Choroid plexus epithelial cell (primary cell): ENCODE measurements around a stretch of chr1.

DNA sequence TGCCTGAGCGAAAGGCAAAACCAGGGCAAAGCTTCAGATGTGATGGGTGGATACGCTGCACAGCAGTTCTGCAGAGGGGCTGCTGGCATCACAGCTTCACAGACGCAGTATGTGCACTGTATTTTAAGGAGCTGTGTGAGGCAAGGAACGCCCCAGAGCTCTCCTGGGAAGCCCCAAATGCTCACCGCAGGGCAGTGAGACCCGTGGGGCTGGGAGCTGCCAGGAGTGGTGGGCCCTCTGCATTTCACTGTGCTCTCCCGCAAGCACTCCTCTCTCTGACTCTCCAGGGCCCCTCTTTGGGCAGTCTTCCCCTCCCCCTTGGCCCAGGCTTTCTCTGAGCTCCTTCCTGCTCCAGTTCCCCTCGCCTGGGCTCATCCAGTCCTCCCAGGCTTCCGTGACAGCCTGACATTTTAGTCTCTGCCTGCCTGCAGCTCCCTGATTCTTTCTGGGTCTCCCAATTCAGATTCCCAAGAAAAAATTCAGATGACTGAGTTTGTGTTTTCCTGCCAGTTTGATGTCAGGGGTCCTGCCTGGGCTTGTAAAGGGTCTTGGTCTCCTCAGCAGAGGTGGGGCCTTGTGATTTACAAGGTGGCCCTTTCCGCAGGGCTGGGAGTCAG lies 2.2 kb upstream of the CA6 start:
- RRBS: no CpG with 5 or more reads among the region's 10 CpGs

- RRBS: no CpG with 5 or more reads among the region's 9 CpGs
Measured at GRCh38 chr1:8987748-8988207, 38.4 kb downstream of the SLC2A7 start.

- RRBS: no CpG with 5 or more reads among the region's 16 CpGs
Measured at GRCh38 chr1:9001992-9002547, 24.2 kb downstream of the SLC2A7 start.

GRCh38 chr1:9130122-9130464 lies 1.2 kb upstream of the GPR157 start:
- RRBS: no CpG with 5 or more reads among the region's 6 CpGs

- RRBS: no CpG with 5 or more reads among the region's 12 CpGs
Measured at GRCh38 chr1:9142964-9143676, 14.2 kb upstream of the GPR157 start.

- RRBS: no CpG with 5 or more reads among the region's 10 CpGs
Measured at GRCh38 chr1:9149620-9150335, 20.9 kb upstream of the GPR157 start.

DNA sequence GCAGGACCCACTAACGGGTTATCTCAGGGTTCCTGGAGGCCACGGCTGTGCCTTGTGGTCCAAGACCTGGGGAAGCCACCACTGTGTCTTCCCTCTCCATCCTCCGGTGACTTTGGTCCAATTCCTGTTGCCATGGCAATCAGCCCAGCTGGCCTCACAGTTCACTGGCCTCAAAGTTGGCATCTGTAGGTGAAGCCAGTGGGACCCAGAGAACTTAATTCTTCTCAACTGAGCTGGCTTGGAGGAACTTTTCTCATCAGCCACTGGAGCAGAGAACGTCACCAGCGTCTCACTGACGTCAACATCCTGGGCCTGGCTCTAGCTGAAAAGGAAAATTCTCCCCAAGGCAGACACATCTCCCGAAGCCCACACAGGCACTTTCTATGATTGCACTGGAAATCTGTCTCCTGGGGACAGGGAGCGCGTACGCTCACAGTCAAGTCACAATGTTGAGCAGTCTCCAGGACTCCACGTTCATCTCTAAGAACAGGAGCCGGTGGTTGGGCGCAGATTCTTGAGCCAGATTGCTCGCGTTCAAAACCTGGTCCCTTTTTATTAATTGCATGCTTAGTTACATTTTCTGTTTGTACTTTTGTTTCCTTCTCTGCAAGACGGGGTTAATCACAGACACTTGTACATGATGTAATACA lies 22.0 kb upstream of the GPR157 start:
- RRBS: no CpG with 5 or more reads among the region's 16 CpGs

DNA sequence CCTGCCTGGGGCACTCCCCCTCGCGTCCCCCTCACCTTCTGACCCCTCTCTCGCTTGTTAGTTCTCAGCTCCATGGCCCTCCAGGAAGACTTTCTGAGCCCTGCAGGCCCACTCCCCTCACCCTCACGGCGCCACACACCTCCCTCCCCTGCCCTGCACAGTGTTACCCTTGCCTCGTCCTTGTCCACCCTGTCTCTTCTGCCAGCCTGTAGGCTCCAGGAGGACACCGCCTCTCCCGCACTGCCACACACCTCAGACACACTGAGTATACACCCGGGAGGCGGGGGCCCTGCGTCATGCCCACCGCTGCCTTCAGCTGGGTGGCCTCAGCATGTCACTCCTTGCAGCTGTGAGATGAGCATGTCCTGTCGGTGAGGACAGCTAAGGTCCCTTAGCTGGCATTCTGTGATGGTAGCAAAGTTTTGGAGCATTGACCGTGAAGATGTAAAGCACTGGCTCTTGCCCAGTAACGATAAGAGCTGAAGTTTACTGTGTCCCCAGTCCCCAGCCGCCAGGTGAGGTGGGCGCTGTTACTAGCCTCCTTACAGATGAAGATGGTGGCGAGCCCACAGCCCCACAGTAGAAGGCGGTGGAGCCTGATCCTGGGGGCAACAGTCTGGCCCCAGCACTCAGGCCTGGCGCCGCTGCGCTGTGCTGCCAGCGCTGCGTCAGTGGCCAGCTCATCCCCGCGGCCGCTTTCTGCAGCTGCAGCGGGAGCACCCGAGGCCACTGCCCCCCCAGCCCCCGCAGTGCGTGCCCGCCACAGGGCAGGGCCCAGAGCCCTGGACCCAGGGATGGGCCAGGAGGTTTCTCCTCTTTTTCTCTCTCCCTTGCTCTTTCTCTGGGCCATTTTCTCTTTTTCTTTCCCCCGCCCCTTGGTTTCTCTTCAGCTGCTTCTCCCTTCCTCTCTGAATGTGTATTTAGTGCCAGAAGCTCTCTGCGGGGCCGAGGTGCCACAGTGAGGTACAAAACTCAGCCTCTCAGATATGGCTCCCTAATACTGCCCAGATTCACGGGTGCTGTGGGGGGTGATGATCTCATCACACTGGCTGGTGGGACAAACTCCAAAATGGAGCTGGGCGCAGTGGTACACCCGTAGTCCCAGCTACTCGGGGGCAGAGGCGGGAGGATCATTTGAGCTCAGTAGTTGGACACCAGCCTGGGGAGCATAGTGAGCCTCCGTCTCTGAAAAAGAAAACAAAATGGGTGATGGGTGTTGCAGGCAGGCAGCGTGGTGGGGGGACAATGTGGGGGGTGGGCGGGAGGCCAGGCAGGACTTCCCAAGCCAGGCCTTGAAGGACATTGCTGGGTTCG lies 13.3 kb downstream of the H6PD start:
- RRBS: no CpG with 5 or more reads among the region's 44 CpGs

- RRBS: no CpG with 5 or more reads among the region's 10 CpGs
Measured at GRCh38 chr1:9248759-9249191, 14.2 kb downstream of the H6PD start.

- RRBS: 38% methylated on average over 3 of the region's 16 CpGs
Measured at GRCh38 chr1:9251320-9252217, 17.0 kb downstream of the H6PD start.

DNA sequence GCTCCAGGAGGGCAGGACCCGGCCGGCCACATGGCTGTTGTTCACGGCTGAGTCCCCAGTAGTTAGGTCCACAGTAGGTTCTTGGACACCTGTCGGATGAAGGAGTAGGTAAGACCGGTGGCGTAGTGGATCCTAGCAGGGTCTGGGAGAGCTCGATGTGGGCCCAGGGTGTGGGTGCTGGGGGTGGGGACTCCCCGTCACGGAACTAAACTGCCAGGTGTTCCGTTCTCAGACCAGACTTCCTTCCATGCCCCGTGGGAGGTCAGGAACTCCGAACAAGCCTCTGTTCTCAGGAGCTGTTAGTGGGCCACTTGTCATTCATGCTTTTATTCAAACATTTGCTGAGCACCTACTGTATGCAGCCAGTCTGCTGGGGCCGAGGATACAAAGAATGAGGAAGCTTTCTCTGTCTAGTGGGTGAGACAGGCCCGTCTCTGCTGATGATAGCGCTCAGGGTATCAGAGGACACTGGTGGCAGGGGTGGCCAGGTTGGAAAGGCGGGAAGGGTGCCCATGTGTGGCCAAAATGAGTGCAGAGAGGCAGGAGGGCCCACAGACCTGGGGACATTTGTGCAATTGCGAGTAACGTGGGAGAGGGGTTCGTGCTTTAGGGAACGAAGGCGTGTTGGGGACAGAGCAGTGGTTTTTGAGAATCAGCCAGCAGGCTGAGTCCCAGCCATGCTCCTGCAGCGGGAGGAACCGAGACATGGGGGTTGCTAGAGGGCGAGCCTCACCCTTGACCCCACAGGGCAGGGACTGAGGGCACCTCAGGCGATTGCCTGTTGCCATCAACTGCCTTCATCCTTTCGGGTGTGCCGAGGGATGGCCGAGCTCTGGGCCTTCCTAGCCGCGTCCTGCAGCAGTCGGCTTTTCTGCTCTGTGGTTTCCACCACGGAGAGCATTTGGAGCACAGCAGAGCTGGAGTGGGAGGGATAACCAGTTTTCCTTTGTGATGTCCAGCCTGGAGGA lies 13.0 kb downstream of the SPSB1 start:
- RRBS: 95% methylated on average over 2 of the region's 32 CpGs

- RRBS: no CpG with 5 or more reads among the region's 7 CpGs
Measured at GRCh38 chr1:9308750-9309108, 16.0 kb downstream of the SPSB1 start.

DNA sequence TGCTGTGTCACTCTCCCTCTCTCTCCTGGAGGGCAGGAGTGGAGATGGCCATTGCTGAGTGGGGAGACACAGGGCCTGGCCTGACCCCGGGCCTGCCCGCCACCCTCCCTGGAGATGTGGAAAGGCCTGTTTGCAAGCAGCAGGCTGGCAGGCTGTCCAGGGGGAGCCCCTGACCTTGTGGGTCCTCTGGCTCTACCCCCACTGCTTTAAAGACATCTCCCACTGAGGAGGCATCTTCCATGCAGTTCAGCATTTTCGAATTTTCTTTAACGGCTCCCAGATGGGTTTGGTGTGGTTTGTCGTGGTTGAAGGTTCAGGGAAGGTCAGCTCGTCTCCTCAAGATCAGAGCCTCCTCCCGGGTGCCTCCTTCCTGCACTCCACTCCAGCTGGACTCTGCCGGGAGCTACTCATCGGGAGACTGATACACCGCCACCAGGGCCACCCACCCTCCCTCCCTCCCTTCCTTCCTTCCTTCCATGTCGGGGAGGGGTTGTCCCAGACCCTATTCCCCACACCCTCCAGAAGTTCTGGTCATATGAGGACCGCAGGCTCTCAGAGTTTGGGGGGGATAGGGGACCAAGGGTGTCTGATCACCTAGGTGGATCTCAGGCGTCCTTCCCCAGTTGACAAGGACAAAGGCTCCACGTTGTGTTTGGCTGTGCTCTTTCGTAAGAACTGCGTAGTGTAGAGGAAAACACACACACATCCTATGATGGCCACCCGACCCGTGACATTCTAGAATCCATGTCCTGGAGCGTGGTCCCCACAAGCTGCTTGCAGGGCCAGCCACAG lies 69.2 kb downstream of the SPSB1 start:
- RRBS: no CpG with 5 or more reads among the region's 19 CpGs

DNA sequence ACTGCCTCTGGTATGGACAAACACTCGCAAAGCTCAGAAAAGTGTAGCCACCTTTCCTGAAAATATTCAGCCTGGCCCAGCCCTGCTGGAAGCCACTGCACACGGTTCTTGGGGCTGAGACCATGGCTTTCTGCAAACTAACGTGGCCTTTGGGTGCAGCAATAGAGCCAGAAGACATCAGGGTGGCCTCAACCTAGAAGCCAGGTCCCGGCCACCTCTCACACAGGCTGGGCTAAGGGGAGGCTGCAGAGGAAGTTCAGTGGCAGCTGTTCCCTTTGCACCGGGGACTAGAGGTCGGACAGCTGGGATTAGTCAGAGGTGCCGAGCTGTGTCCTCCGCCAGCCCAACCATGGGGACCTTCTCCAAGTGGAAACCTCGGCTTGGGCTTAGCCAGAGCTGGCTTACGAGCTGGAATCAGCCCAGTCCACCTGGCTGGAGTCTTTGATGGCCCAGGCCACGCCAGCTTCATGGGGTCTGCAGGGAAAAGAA lies 107.2 kb downstream of the SPSB1 start:
- RRBS: 2% methylated on average over 2 of the region's 11 CpGs

- RRBS: no CpG with 5 or more reads among the region's 7 CpGs
Measured at GRCh38 chr1:9406033-9406492, 113.4 kb downstream of the SPSB1 start.

DNA sequence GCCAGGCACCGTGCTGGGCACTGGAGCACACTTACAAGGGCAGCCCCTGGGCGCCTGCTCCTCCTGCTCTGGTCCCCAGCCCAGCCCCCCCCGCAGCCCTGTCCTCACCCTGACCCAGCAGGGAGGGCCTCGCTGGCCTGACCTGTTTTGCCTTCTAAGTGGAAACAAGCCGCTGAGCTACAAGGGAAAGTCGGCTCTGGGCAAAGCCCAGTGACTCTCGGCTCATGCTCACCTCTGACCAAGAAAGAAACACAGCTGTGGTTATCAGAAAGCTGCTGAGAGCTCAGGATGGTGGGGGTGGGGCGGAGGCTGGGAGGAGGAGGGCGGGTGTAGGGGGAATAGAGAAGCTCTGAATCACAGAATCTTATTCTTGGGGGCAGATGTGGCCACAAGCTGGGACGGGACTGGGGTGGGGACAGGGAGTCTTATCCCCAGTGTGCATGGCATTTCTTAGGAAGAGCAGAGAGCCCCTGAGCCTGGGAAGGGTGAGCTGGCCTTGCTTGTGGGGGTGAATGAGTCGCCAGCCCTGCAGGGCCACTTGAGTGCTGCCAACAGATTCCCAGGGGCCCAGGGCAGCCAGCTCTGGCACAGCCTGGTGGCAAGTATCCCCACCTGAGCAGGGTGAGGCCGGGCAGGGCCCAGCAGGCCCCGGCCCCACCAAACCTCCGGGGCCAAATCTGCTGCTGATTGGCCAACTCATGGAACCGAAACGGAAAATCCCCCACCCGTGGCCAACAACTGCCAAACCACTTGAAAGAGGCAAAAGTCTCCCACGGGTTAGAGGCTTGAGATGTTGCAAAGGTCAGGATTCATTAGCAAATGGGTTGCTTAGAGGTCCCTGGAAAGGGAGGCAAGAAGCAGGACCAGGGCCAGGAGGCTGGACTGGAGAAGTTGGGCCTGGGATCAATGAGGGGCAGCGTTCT lies 120.6 kb downstream of the SPSB1 start:
- RRBS: no CpG with 5 or more reads among the region's 19 CpGs

DNA sequence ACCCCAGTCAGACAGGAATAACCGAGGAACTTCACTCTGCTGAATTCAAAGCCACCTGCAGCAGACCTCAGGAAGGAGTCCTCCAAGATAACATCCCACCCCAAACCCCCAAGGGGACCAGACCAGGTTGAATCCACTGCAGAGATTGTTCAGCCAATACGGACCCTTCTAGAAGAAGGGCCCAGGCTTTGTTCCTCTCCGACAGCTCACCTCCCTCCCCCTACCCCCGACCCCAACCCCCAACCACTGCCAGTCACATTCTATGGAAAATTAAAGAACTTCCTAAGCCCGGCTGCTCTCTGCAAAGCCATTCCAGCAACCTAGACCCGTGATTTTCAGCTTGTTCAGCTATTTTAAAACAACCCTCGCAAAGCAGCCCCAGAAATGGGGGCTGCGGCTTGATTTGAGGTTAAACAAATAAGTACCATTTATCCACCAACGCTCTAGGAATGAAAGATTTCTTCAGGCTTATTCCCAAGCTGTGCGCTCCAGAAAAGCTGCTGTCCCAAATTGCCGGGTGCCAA lies 117.3 kb upstream of the SLC25A33 start:
- RRBS: no CpG with 5 or more reads among the region's 11 CpGs

- RRBS: no CpG with 5 or more reads among the region's 13 CpGs
Measured at GRCh38 chr1:9443979-9444442, 95.3 kb upstream of the SLC25A33 start.

- RRBS: no CpG with 5 or more reads among the region's 12 CpGs
Measured at GRCh38 chr1:9447086-9447669, 92.1 kb upstream of the SLC25A33 start.

DNA sequence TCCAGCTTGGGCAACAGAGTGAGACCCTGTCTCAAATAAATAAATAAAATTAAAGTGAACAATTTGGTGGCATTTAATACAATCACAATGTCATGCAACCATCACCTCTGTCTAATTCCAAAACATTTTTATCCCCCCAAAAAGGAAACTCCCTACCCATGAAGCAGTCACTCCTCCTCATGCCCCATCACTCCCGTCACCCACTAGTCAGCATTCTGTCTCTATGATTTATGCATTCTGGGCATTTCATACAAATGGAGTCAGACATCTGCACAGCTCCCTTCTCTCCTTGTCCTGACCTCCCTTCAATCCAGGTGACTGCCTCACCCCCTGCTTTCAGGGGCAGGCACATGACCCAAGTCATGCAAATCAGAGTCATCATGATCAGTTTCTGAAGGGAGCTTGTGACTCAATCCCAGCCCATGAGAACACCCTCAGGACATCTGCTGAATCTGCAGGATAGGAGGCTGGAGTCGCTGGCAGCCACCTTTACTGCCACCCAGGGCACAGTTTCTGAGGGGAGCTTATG lies 62.6 kb upstream of the SLC25A33 start:
- RRBS: no CpG with 5 or more reads among the region's 2 CpGs